LUHMES (cell line): Measurements from ENCODE around the genes RNF114 and UBE2V1.

GRCh38 chr20:49711677-49712505 is 1.8 kb downstream of the B4GALT5 start:
- PRO-cap, result no peak

GRCh38 chr20:49724420-49725416 is 11.0 kb upstream of the B4GALT5 start:
- PRO-cap, result no peak

GRCh38 chr20:49775163-49775736 is 37.4 kb upstream of the SLC9A8 start:
- PRO-cap, result no peak

DNA sequence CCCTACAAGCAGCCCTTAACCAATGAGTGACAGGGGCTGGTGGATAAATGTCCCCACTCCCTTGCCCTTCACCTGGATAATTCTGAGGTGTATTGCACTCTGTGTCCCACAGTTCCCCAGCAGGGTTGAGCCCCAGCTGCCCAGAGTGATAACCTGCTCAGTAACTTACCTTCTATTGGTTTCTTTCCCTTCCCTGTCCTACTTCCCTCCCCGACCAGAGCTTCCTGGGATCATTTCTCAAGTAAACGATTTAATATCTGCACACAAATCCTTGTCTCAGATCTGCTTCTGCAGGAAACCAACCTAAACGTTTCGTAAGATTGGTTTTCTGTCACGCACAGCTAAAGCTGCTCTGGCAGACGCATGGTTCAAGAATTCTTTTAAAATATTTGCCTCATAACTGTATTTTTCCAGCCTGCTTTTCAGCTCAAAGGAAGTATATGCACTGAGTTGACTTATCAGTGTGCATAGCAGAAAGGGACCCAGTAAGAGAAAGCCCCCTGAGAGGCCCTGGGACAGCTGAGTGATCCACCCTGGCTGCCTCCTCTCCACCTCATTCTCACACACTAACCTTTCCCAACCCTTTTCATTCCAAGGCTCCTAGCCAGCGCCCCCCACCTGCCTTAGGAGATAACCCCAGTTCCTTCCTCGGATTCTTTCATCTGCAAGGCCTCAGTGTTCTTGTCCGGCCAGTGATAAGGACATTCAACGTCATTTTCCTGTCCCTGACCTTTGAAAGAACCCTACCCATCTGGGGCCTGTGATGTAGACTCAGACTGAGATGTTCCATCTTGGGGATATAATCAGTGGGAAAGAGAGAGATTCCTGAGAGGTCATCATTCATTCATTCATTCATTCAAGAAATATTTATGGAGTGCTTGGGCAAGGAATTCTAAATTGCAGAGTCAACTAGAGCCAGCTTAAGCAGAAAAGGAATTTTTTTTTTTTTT is 22.5 kb upstream of the SLC9A8 start:
- PRO-cap, result no peak

- PRO-cap, result no peak
Measured at GRCh38 chr20:49821929-49822352, 9.3 kb downstream of the SLC9A8 start.

GRCh38 chr20:49890697-49891582 is 24.4 kb downstream of the SPATA2 start:
- PRO-cap, result no peak

DNA sequence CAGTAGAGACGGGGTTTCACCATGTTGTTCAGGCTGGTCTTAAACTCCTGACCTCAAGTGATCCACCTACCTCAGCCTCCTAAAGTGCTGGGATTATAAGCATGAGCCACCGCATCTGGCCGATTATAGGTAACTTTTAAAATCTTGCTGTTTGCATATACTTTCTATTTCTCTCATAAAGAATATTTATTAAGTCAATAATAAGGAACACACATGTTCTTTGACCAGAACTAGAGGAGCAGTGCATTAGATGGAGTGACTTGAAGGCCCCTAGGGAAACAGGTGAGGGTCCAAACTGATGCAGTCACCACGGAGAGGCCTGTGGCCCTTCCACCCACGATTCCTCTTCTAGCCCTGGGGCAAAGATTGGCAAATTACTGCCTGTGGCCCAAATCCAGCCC is 19.8 kb downstream of the SPATA2 start:
- PRO-cap, result no peak

DNA sequence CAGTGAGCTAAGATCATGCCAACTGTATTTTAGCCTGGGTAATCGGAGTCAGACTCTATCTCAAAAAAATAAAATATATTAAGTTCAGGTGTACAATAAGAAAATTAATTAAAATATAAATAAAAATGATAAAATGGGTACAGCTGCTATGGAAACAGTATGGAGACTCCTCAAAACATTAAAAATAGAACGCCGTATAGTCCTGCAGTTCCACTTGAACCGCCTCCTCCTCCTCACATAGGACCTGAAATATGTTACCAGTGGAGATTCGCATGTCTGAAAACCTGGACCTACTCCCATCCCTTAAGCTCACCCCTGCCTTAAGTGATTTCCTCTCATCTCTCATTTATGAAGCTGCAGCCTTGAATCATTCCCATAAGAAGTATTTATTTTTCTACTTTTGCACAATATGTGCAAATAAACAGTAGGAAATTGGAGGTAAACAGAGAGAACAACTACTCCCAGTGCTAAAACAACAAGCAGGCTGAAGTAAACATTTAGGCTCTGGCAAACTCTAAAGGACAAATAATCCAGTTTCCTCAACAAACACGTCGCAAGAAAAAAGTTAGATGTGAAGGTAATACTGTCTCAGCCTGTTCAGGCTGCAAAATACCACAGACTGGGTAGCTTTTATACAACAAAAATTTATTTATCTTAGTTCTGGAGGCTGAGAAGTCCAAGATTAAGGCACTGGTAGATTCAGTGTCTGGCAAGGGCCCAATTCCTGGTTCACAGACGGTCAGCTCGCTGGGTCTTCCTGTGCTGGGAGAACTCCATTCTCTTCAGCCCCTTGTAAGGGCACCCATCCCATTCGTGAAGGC is 15.8 kb downstream of the SPATA2 start:
- PRO-cap, result no peak

DNA sequence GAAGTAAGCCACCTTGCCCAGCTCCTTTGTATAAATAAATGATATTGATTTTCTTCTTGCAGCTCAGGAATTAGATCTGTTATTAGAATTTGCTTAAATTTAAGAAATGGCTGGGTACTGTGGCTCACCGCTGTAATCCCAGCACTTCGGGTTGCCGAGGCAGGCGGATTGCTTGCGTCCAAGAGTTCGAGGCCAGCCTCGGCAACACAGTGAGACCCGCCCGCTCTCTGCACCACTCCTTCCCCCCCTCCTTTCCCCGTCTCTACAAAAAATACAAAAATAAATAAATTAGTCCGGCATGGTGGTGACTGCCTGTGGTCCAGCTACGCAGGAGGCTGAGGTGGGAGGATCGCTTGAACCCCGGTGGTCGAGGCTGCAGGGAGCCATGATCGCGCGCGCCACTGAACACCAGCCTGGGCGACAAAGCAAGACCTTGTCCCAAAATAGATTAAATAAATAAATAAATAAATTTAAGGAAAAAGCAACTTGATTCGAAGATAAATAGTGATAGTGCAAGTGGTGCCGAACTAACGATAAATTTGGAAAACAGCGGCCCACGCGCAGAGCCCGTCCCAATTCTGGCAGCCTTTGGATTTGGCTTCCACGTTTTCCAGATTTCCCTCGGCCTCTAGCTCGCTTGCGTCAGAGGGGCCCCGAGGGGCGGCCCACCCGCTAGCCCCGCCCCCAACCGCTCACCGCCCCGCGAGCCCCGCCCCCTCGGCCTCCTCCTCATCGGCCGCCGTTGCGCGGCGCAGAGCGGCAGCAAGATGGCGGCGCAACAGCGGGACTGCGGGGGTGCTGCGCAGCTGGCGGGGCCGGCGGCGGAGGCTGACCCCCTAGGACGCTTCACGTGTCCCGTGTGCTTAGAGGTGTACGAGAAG is at the start of gene RNF114:
RNF114 (plus strand) TSS at position 752 of the 881 bp plus-strand sequence.
- PRO-cap, result bidirectional peak, plus-strand start at position 731 of the sequence, minus-strand start at position 610 of the sequence

DNA sequence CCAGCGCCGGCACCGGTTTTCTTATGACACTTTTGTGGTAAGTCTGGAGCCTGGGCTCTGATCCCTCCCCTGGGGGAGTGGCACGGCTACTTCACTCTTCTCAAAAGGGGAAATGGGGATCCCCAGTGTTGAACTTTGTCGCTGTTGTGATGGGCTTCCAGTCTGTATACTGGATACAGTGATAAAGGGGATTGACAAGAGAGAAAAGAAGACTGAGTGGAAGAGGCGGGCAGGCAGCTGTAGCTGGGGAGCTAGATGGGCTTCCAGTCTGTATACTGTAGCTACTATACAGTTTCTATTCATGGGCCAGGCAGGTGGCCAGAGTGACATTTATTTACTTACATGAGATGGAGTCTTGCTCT is 13.1 kb downstream of the RNF114 start:
- PRO-cap, result no peak

DNA sequence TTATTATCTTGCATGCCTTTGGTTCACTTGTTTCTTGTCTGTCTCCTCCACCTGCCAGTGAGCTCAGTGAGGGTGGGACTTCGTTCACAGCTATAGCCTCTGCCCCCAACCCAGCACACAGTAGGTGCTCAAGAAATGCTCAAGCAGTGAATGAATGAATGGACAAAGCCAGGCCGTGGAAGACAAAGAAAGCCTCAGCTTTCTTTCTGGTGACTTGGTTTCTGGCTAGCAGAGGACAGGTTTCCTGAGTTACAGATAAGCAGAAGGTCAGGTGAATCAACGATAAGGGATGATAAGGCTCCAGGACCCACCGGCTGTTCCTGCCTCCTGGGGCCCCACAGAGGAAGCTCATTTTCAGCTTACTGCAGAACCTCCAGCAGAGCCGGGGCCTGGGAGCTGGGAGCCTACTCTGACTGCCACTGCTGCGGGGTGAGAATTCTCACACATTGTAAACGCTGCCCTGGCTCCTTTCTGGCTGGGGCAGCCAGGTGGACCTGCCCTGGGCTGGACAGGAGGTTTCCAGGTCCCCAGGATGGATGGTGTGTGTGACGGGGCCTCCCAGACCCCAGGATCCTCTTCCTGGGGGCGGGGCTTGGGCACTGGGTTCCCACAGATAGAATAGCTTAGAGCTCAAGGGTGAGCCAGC is 29.8 kb downstream of the SNAI1 start:
- PRO-cap, result no peak

DNA sequence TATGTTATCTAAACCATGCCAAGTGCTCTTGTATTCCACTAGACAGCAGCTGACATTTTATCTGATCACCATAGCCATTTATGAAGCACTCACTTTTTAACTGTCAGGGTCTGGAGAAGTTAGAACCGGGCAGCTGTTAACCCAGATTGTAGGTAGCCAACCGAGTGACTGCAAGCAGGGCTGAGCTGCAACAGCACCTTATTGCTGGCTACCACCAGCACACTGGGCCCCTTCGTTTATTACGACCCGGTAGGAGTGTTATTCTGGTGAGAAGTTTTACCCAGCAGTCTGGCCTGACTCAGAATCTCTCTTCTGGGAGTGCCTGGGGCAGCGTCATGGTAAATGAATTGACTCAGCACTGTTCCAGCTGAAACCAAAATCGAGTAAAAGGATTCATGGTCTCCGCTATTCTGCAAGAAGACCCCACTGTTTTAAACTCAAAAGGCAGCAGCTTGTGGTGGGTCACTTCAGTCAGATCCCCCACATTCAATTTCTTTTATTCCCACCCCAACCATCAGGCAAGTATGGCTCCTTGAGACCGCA is 1.7 kb downstream of the UBE2V1 start:
- PRO-cap, result no peak

- PRO-cap, result bidirectional peak, plus-strand start at chr20:50113246, minus-strand start at chr20:50113139
Measured at GRCh38 chr20:50113029-50113509, at the start of gene UBE2V1. Gene UBE2V1, minus strand, starts transcription at chr20:50113150.

- PRO-cap, result no peak
Measured at GRCh38 chr20:50136872-50137762, 16.4 kb downstream of the PEDS1 start.

- PRO-cap, result bidirectional peak, plus-strand start at chr20:50172537, minus-strand start at chr20:50172330
Measured at GRCh38 chr20:50171970-50172919, 18.4 kb upstream of the CEBPB start.

DNA sequence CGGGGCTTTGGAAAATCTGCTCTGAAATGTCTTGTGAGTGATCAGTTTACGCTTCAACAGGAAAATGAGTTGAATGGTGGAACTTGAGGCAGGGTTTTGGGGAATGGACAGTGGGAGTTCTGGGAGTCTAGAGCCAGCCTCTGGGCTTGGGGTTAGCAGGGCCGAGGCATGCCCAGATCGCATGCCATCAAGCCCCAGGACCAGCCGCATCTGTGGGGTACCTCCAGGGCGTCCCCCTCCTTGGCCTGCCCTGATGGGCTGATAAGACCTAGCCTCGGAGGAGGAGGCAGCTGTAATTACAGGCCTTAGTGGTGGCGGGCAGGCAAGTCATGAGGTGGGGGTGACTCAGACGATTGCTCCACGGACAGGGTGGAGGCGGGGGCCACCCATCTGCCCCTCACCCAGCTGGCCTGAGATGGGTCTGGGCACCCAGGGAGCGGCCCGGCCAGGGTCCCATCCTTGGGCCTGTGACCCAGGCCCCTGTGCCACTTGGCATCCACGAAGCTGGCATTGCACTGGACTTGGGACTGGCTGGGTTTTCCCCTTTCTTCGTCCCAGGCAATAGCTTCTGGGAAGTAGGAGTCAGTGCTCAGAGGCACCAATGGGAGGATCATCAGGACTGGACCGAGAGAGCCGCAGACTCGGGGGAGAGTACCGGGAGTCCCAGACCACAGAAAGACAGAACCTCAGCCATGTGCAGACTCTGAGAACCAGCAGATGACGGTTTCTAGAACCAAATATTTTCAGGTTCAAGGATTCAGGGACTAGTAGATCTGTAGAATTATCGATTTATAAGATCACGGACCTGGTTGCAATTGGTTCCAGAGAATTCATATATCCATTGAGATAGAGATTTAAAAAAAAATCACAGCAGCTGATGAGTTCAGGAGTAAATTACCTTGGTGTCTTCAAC is 57.6 kb downstream of the CEBPB start:
- PRO-cap, result no peak

DNA sequence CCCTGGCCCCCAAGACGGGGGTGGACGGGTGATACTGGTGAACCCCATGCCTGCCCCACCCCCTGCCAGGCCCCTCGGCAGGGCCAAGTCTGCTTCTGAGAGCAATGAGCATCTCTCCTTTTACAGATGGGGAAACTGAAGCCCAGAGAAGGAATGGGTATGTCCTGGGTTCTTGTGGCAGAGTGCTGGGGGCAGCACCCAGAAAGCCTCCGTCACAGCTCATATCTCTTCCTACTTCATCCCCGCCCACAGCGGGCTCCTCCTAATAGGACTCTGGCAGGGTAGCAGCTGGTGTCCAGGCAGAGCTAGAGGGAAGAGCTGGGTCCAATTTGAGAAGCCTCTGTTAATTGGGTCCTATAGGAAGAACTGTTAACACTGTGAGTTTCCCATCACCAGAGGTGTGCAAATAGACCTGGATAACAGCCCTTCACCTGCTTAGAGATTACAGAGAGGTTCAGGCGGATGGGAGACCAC is 106.4 kb downstream of the CEBPB start:
- PRO-cap, result no peak

GRCh38 chr20:50305252-50305815 is 114.7 kb downstream of the CEBPB start:
- PRO-cap, result no peak

GRCh38 chr20:50369584-50369983 is 140.6 kb upstream of the PTPN1 start:
- PRO-cap, result no peak

GRCh38 chr20:50372049-50372563 is 138.1 kb upstream of the PTPN1 start:
- PRO-cap, result no peak